Right ventricle myocardium (tissue), 1 donor: ENCODE results near the genes NFIA and ANGPTL3.

DNA sequence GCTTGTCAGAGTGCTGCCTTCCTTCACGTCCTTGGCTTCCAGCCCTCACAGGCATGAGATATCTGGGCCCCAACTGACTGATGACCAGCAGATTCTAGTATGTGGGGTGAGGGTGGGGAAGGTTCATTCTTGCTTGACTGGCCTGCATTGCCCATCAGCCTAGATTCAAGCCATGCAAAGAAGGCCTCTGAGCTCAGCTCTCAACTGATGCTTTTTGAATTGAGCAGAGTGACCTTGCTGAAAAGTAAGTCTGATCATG lies 253.0 kb upstream of the FGGY start:
- PRO-cap, 2 experiments: no peak in any of the 2 experiments

DNA sequence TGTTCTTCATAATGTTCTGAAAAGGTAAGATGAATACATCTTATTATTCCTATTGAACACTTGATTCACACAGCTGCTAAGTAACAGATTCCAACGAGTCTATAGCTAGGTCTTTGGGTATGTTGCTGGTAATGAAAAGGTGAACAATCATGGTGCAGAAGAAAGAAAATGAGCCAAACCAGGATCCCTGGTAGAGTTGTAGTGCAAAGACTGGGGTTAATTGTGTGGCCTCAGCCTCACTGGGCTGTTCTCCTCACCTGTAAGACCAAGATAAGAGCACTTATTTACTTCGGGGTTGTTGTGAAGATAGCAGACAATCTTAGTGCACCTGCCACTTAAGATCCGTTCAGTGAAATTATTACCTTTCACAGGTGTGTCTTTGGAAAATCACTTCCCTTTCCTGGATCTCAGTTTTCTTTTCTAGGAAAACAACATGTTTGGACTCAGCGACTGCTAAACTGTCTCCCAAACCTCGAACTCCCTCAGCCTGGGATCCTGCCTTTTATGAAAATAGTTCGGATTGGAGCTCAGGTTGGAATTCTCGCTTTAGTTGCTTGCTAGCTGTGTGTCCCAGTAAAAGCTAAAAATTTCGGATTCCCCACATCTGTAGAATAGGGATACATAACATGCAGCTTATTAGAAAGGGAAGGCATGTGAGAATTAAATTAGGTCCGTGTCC lies 1.2 kb upstream of the FGGY start:
- PRO-cap, 2 experiments: no peak in any of the 2 experiments

DNA sequence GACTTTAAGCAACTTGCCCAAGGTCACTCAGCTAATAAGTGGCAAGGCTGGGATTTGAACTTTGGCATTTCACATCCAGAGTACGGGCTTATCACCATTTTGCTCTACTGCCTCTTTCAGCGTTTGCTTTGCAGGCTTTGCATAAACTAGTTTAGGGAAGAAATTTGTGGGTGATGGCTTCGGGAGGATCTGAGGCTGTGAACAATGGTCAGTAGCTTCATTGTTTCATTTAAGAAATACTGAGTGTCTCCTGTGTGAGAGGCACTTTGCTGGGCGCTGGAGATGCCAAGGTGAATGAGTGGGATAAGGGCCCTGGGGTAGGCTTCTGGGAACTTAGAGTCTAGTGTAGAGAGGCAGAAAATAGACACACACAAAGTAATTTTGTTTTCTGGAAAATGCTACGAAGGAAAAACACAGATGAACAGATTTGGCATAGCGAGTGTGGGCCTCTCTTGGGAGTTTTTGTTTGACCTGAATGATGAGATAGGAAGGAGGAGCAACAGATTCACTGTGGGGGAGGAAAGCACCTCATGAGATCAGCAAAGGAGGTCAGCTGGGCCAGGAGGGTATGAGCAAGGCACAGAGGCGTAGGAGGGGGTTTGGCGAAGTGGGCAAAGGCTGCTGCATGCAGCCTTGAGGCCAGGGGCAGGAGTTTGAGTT lies 57.7 kb downstream of the FGGY start:
- PRO-cap, 2 experiments: no peak in any of the 2 experiments

DNA sequence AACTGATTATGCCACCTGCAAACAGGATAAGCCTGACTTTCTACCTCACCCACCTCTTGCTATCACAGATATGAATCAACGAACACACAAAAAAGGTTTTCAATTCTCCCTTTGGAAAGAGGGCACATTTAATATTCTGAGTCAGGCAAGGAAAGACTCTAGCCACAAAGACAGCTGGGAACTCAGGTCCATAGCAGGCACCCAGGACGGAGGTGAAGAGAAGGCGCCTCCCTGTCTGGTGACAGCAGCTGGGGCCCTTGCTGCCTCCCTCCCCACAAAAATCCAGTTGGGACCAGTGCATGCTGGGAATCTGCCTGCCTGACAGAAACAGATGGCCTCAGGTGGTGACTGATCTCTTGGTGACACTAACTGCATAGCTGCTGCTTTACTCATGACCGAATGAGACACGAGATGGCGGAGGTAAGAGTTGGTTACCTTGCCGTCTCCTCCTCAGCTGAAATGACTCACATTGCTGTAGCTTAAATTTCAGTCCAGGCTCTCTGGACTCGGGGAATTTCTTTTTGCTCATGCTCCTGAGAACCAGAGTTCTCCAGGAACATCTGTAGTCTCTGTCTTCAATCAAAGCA lies 130.2 kb downstream of the FGGY start:
- PRO-cap, 2 experiments: no peak in any of the 2 experiments

GRCh38 chr1:59444993-59445608 lies 148.2 kb downstream of the FGGY start:
- PRO-cap, 2 experiments: peak in 1 of 2 experiments; most common minus-strand start chr1:59445342 (in 1)

- PRO-cap, 2 experiments: no peak in any of the 2 experiments
Measured at GRCh38 chr1:59446358-59446942, 149.6 kb downstream of the FGGY start.

DNA sequence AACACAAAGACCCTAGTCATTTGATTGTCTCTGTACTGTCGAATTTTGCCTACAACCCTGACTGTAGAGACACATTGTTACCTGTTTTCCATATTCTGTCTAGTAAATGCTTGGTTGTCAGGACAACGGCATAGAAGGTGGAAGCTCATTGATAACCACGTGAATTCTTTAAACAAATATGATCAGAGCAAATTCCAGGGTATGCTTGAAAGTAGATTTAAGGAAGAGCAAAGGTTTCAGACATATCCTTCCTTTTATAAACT lies 203.0 kb downstream of the FGGY start:
- PRO-cap, 2 experiments: no peak in any of the 2 experiments

DNA sequence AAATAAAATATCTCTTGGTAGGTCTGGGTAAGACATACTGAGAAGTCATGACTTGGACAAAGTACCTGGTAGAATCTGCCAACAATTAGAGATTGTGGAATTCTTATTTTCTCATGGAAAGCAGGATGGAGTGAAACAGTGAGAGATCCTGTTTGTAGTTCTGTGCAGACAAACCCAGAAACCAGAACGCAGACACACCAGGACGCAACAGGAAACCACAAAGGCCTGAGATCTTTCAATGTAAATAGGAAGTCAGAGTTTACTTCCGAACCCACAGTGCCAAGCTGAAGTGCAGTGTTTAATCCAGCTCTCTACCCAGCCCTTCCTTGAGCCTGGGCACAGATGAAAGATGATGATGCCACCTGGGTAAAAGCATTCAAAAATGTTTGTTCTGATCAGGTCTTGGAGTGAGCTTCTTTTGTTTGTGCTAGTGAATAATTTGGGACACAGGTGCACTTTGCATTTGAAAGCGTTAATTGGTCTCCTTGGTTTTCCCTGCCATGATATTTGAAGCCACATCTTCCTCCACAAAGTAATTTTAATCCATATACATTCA lies 244.2 kb upstream of the HOOK1 start:
- PRO-cap, 2 experiments: no peak in any of the 2 experiments

- PRO-cap, 2 experiments: no peak in any of the 2 experiments
Measured at GRCh38 chr1:59815767-59816382, 1.1 kb downstream of the HOOK1 start.

DNA sequence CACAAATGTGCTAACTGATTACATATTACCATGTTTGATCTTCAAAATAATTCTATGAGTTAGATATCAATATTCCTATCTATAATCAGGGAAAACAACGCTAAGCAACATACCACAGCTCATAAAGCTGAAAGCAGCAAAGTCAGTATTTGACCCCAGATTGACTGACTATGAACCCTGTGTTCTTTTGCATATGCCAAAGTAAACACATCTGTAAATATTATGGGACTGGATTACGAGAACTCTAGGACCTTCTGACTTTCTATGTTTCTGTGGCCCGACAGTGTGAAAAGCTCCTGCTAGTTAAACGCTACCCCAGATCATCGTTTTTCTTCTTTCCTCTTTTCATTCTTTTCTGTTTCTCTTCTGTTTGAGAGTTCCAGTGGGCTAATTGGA lies 201.2 kb upstream of the C1orf87 start:
- PRO-cap, 2 experiments: no peak in any of the 2 experiments

- PRO-cap, 2 experiments: peak in 2 of 2 experiments; most common plus-strand start chr1:61082423 (in 2); most common minus-strand start chr1:61082156 (in 1)
Measured at GRCh38 chr1:61081942-61082877, at the start of gene NFIA. NFIA (plus strand) TSS chr1:61082561.

GRCh38 chr1:61115020-61115521 lies 32.7 kb downstream of the NFIA start:
- PRO-cap, 2 experiments: no peak in any of the 2 experiments

- PRO-cap, 2 experiments: no peak in any of the 2 experiments
Measured at GRCh38 chr1:61403744-61404355, 321.1 kb downstream of the TM2D1 start.

DNA sequence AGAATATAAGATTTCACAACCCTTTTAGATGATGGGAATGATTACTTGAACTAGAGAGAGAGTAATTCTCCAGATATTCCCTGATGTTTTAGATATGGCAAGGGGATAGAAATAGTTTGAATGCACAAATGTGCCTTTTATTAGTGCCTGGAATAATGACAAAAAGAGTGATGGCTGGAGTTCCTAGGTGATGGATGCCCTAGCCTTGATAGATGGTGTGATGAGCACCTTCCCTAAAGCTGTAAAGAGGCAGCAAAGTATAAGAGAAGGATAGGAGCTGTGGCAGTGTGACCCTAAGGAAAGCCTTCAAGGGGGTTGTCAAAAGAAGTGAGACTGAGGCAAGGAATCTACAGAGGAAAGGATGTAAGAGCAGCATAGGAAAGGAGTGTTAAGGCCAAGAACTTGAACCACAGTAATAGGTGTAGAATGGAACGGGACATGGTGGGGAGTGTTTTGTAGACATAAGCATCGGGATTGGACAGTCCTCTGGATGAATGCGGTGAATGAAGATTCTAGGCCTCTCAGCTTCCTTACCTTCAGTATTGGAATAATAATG lies 317.5 kb downstream of the TM2D1 start:
- PRO-cap, 2 experiments: no peak in any of the 2 experiments

DNA sequence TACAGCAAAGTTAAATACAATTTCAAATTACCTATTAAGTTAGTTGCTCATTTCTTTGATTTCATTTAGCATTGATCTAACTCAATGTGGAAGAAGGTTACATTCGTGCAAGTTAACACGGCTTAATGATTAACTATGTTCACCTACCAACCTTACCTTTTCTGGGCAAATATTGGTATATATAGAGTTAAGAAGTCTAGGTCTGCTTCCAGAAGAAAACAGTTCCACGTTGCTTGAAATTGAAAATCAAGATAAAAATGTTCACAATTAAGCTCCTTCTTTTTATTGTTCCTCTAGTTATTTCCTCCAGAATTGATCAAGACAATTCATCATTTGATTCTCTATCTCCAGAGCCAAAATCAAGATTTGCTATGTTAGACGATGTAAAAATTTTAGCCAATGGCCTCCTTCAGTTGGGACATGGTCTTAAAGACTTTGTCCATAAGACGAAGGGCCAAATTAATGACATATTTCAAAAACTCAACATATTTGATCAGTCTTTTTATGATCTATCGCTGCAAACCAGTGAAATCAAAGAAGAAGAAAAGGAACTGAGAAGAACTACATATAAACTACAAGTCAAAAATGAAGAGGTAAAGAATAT lies at the start of gene ANGPTL3:
ANGPTL3 (plus strand) TSS at position 211 of the 604 bp plus-strand sequence.
- PRO-cap, 2 experiments: no peak in any of the 2 experiments

GRCh38 chr1:62733745-62734268 lies 45.6 kb upstream of the DOCK7 start:
- PRO-cap, 2 experiments: no peak in any of the 2 experiments

GRCh38 chr1:62746492-62746817 lies 37.5 kb upstream of the ATG4C start:
- PRO-cap, 2 experiments: no peak in any of the 2 experiments

DNA sequence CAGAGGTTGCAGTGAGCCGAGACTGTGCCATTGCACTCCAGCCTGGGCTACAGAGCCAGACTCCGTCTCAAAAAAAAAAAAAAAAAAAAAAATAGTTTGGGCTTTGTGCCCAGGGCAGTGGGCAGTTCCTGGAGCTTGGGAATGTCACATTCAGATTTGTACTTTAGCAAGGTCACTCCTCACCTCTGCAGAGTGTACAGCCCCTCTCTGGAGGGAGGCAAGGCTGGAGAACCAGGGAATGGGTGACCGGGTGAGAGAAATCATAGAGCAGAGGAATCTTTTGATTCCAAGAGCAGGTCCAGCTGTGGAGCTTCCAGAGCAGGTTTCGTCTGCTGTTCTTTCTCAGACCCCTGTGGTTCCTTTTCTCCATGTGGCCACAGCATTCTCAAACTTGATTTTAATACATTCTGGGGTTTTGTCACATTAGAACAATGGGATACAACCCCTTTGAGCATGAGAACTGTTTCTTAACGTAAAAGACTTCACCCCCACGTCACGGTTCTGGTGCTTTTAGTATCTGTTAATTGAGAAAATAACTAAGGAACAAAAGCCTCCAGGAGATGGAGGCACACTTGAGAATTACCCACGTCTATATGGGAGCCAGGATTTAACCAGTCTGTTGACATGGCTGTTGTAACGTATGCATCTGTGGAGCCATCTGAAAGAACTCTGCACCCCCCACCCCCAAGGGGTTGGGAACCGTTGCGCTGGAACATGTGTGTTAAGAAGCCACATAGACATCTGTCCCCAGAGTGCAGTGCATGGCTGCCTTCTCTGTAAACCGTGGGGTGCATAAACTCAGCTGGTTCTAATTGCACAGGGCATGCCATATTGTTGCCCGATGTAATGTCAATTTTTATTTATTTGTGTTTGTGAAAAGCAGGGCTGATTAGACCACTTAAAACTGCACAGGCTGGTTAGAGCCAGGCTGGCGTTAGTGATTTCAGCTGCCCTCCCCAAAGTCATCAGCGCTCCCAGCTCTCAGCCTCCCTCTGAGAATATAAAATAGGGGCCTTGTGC lies 70.4 kb upstream of the ROR1 start:
- PRO-cap, 2 experiments: no peak in any of the 2 experiments

DNA sequence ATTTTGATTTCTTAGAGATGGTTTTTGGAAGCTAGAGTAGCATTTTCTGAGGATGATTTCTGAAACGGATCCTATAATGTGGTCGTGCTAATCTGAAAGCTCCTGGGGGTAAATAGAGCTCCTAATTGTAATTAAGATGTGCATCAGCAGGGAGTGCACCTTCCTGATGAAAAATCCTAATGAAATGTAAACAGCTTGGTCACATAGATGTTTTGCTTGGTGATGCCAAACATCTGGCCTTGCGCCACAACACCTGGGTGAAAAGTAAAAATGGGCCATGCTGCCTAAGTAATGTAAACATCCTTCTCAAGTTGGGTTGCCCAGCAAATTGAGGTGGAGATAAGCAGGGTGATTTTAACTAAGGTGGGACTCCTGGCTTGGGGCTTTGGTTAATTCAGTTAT lies 1.9 kb downstream of the ROR1 start:
- PRO-cap, 2 experiments: no peak in any of the 2 experiments

DNA sequence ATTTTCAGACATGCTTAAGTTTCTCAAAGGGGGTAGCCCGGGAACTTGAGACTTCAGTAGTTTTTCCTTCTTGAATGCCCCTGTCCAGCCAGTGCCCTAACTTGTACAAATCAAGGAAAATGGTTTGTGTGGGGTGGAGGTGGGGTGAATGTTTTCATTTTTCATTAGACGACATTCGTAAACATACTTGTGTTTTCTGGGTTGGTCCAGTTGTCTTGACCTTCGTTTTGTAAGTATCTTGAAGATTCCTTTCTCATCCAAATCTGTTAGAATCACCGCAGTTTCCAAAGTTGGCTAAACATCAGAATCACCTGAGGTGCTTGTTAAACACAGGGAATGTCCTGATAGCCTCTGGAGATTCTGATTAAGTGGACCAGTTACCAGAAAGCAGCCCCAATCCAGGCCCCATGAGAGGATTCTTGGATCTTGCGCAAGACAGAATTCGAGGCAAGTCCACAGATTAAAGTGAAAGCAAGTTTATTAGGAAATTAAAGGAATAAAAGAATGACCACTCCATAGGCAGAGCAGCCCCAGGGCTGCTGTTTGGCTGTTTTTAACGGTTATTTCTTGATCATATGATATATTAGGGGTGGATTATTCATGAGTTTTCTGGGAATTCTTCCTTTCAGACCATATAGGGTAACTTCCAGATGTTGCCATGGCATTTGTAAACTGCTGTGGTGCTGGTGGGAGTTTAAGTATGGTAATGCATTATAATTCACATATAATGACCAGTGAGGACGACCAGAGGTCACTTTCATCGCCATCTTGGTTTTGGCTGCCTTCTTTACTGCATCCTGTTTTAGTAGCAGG lies 176.1 kb downstream of the ROR1 start:
- PRO-cap, 2 experiments: no peak in any of the 2 experiments